Panc1 (cell line): ENCODE results near the genes VSIG1, COL4A6, GUCY2F, NXT2 and AMMECR1.

DNA sequence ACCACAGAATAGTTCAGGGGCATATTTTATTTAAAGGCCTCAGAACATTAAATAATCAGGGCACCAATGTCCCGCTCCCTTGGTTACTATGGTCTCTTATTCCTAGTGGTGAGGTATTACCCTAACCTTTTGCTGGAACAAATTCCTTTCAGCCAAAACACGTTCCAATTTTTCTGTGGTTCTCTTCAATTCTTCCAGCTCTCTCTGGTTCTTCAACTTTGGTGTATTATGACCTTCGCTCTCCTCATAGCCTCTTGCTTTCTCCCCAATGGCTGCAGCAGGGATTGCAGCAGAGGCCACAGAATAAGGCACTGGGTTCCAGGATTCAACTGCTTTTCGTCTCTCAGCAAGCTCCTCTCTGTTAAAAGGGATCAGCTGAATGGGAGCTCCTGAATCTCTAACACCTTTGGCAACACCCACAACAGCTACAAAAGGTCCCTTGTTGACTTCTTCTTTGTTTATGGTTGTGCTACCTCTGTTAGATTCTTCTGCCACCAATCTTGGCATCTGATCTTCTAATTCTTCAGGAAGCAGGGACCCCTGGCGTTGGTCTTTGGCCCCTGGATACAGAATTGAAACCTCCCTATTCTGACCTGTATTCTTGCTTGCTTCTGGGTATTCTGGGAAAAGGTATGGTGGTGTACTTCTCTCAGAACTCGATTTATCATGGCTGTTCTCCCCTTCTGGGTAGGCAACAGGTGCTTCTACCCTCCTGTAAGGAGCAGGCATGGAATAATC is 22.4 kb downstream of the CLDN2 start:
- RRBS, 2 experiments = no CpG with 5 or more reads among the region's 6 CpGs

DNA sequence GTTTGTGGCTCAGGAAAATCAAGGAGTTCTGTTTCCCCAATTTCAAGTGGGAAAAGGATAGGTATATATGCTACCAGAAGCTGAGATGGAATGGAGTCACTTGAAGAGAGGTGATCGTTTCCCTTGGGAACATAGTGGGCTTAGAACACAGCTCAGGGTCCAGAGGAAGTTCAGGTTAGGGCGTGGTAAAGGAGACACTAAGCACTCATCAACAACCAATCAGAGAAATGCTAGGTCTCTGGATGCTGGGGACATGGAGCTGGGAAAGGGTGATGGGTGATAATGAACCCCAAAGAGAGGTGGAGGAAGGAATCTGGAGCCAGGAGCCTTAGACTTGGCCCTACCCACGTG is 63.5 kb downstream of the TSC22D3 start:
- RRBS, 2 experiments = no CpG with 5 or more reads among the region's 3 CpGs

- RRBS, 2 experiments = 1 to 8% methylated on average over 11 of the region's 31 CpGs
Measured at GRCh38 chrX:107716643-107717124, 58.9 kb downstream of the TSC22D3 start.

DNA sequence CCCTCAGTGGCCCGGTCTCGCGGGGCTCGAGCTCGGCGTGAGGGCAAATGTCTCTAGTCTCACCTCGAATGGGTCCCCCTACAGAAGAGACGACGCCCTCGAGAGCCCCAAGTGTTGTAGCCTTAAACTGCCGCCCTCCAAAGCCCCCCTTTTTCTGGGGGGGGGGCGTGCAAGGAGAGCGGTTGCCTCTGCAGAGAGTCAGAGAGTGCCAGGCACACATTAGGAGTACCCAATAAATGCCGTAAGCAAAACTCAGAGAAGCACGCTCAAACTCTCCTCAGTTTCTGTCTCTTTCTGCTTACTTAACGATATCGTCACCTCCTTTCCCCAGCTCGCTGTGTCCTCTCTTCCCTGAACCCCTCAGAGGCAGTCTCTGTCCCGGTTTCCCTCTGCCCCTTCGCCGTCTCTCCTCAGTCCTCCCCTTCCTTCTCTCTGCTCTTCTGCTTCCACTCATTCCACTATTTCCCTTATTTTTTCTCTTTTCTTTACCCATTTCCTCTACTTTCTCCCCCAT is 751 bp upstream of the TSC22D3 start:
- RRBS, 2 experiments = no CpG with 5 or more reads among the region's 21 CpGs

- RRBS, 2 experiments = no CpG with 5 or more reads among the region's 8 CpGs
Measured at GRCh38 chrX:108044692-108045410, at the start of gene VSIG1. VSIG1 (plus strand) TSS chrX:108045065.

GRCh38 chrX:108091938-108092419 is 401 bp downstream of the ATG4A start:
- RRBS, 2 experiments = 1 to 10% methylated on average over 4 of the region's 12 CpGs

DNA sequence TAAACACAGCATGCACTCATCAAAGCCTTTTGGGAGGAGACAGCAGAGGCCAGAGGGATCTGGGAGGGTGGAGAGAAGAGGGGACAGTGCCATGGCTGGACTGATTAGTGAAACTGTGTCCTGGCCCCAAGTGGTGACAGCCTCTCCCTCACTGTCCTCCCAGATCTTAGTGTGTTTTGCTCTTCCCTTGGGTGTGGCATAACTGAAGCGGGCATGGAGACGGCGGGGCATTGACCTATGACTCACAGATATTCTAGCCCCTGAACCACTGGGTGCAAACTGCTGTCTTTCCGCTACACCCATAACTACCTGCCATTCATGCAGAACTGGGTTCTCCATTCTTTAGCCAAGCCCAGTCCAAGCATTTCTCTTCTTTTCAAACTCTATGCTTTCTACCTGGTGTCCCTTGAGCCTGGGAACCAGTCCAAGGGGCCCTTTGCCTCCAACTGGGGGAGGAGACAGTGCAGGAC is 67.4 kb downstream of the ATG4A start:
- RRBS, 2 experiments = no CpG with 5 or more reads among the region's 4 CpGs

DNA sequence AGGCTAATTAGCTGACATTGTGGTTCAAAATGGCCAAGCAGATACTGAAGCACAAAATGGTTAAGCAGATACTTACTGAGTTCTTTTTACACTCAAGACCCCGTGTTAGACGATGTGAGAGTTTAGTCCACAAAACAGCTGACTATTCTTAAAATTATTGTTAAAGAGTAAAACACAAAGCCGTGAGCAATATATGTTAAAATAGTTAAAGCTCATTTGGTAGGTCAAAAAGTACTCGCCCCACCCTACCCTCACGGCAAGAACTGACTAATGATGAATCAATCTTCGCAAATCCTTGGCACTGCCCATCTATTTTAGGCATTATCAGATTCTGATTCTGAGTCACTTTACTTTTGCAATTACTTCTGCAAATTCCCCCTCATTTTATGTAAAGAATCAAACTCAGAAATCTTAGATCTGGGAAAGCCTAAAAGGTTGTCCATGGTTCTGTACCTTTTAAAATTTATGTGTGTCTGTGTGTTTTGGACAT is 40.3 kb downstream of the COL4A6 start:
- RRBS, 2 experiments = no CpG with 5 or more reads among the region's 6 CpGs

DNA sequence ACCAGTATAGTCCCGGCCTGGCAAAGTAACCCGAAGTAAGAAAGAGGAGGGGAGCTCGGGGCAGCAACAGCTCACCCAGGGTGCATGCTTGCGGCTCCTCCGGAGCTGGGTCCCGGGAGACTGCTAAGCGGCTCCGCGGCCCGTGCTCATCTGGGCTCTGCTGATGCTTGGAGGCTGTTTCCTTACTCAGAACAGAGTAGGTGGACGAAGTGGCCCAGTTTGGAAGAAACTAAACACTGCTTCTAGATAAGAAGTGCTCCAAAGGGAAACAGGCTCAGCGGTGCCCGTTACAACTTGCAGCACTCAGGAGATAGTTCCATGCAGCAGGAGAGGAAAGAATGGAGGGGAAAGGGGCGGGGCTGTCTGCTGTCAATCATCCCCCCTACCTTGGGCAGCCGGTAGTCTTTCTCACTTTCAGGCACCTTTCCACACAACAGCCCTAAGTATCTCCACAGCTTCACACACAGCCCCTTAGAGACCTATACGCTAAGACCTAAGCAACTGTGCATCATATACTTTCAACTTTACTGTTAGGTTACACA is at the start of gene COL4A6:
COL4A6 (minus strand) TSS at position 312 of the 542 bp plus-strand sequence.
- RRBS, 2 experiments = 3 to 9% methylated on average over 4 of the region's 16 CpGs

DNA sequence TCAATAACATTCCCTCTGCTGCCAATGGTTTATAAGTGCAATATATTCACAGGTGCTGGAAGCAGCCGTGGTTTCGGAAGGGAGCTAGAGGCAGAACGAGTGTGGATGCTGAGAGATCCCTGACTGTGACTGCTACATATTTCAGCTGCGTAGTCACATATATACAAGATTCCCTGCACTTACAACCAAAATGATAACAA is 1.9 kb upstream of the IRS4 start:
- RRBS, 2 experiments = no CpG with 5 or more reads among the region's 4 CpGs

GRCh38 chrX:109053930-109054761 is 317.8 kb upstream of the IRS4 start:
- RRBS, 2 experiments = 39 to 43% methylated on average over 12 to 13 of the region's 43 CpGs

DNA sequence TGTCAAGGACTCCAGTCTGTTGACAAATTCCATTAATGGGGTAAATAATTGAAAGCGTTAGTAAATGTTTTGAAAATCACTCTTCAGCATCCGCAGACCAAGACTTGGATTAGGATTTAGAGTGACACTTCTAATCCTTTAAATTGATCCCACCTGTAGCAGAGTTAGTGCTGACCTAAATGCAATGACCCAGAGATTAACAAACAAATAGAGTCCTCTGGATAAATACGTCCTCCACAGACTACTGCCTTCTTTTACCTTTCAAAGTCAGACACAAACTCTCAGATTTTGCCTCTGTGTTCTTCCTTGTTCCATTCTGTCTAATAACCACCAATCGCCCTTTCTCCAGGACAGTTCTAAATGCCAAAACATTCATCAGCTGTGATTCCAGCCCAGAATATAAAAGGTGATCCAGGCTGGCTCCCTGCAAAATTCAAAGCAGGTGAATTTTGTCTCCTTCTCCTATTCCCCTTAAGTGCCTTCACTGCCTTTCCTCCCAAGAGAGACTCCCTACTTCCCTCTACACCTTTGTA is at the start of gene GUCY2F:
GUCY2F (minus strand) TSS at position 111 of the 533 bp plus-strand sequence.
- RRBS, 2 experiments = no CpG with 5 or more reads among the region's 4 CpGs

DNA sequence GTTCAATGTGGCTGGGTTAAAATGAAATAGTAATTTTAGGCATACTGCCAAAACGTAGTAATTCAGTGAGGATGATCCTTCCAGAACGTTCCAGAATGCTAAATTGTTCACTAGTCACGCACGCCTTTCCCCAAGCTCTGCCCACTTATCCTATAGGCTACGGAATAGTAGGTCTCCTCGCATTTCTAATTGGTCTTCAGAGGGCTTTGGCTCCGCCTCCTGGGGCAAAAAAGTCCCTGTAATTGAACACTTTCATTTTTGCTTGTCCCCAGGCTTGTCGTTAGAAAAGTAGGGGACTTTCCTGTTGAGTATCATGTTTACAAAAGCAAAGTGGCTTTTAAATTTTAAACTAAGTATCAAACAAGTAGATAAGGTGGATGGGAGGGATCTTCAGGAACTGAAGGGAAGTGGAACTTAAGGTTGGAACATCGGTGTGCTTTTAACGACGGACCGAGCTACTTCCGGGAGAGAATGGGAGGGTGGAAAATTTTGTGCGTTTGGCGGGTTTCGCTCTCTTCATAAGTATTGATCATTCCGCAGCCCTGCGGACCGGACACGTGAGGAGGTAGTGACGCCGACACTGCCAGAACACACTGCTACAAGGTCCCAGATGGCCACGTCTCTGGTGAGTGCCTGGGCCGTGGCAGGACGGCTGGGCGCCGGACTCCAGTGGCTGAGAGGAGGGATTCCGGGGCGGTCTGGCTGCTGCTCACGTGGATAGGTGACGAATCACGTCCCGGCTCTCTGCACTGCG is at the start of gene NXT2:
NXT2 (plus strand) TSS at position 448 of the 754 bp plus-strand sequence.
- RRBS, 2 experiments = under 1 to 6% methylated on average over 12 to 19 of the region's 34 CpGs

GRCh38 chrX:109774574-109775137 is 41.6 kb upstream of the ACSL4 start:
- RRBS, 2 experiments = no CpG with 5 or more reads among the region's 7 CpGs

- RRBS, 2 experiments = 1 to 5% methylated on average over 19 of the region's 79 CpGs
Measured at GRCh38 chrX:110002127-110003020, 540 bp upstream of the TMEM164 start.

GRCh38 chrX:110032402-110032906 is 29.5 kb downstream of the TMEM164 start:
- RRBS, 2 experiments = no CpG with 5 or more reads among the region's 2 CpGs

DNA sequence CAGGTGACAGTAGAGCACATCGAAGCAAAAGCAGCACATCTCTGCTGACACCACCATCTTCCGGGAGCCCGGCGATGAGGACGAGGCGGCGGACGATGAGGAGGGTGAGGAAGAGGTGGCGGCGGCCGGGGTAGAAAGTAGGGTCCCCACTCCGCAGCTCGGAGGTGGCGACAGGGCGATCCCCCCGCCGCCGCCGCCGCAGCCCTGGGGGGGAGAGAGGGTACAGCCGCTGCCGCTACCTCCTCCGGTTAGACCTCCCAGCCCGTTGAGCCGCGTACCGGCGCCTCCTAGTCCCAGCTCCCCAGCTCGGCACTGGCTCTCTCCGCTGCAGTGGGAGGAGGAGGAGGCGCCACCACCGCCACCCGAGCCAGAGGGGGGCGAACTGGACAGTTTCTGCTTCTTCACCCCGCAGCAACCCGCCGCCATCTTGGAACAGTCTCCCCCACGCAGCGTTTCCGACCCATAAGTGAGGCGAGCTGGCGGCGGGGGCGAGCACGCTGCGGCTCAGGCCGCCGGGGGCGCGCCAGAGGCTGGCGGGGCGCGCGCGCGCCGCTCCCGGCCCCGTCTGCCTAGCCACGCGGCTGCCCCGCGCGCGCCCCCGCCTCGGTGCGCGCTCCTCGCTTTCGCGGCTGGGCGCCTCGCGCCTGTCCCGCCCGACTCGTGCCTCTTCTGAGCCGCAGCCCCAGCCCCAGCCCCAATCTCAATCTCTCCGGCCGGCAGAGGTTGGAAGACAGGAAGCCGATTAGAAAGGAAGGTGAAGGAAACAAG is at the start of gene AMMECR1:
AMMECR1 (minus strand) TSS at position 440 of the 768 bp plus-strand sequence.
- RRBS, 2 experiments = 2 to 5% methylated on average over 23 to 28 of the region's 82 CpGs

- RRBS, 2 experiments = no CpG with 5 or more reads among the region's 6 CpGs
Measured at GRCh38 chrX:115593379-115593871, 32.5 kb downstream of the PLS3 start.

- RRBS, 2 experiments = 94 to 98% methylated on average over 1 of the region's 25 CpGs
Measured at GRCh38 chrX:115719058-115719558, 158.1 kb downstream of the PLS3 start.

GRCh38 chrX:115940669-115941110 is 229.9 kb upstream of the AGTR2 start:
- RRBS, 2 experiments = no CpG with 5 or more reads among the region's 4 CpGs